Mammary epithelial cell (primary cell): ENCODE results near the genes MT4, MT2A and RSPRY1.

DNA sequence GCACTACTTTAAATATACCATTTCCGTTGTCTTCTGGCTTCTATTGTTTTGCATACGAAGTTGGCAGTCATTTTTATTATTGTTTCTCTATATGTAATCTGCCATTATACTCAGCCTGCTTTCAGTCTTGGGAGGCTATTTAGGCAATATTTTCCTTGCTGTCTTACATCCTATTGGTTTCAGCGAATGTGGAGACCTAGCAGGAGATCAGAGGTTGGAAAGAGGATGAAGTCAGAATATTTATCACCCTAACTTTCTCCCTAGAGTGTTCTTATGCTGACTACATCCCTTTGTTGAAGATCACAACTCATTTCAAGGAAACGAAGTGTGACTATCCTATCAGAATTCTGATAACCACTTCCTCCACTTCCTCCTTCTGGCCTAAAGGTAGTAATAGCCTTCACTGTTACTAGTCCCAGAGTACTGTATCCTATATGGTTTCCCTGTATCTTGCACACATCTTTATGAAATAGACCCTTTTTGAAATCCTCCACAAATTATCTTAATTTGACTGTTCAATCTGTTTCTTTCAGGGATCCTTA, 41.8 kb upstream of the SLC6A2 start:
- CAGE, long polyA plus RNA, result no peak
- RRBS, result no CpG with 5 or more reads among the region's 4 CpGs

DNA sequence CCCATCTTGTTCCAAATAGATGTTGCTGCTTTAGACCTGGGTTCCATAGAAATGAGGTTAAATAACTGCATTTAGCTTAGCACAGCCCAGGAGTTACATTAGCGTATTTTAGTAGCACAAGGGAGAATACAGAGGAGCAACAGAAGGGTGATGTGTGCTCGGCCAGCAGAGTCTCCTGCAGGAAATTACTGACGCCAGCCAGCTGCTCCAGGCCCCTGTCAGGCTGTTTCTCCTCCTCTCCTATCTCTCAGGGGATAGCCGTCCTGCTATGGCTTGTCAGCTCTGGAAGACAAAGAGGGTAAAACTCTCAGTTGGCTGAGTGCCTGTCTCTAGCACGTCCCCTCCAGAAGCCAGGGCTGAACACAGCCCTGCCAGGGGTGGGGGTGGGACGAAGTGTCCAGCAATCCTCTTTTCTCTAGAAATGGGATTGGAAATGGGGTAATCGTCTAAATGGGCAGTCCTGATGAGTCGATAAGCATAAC, 89.2 kb upstream of the GNAO1 start:
- CAGE, long polyA plus RNA, result no peak
- RRBS, result no CpG with 5 or more reads among the region's 8 CpGs

- CAGE, long polyA plus RNA, result no peak
- RRBS, result no CpG with 5 or more reads among the region's 8 CpGs
Measured at GRCh38 chr16:56336247-56336754, 89.0 kb downstream of the AMFR start.

DNA sequence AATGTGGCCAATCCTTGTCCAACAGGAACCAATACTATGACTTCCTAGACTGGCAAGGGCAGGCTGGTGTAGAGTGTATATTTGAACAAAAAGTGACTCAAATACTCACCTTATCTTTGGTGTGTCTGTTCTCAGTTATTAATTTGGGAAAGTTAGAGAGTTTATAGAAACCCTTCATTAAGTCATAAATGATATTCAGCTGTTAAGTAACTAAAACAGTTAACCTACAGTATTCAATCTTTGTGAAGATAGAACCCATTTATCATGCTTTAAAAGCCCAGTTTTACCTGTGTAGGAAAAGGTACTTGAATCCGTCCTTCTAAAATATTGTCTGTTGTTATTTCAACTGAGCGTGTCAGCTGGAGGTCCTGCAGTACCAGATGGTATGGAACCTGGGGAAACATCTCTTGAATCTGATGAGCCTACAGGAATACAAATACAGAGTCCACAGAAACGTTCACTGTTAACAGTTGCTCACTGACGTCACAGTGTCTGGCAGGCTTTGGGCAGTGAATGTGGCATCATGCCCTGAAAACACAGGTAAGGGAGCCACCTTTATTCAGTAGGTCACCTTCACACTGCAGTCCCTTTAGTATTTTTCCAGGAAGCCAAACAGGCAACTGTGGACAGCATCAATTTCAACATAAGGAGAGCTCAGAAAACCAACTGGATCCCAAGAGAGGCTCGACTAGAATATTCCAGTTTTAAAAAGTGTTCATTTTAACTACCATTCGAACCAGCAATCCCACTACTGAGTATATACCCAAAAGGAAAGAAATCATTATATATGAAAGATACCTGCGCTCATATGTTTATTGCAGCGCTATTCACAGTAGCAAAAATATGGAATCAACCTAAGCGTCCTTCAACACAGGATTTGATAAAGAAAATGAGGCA, 56.2 kb downstream of the AMFR start:
- CAGE, long polyA plus RNA, result no peak
- RRBS, result no CpG with 5 or more reads among the region's 9 CpGs

DNA sequence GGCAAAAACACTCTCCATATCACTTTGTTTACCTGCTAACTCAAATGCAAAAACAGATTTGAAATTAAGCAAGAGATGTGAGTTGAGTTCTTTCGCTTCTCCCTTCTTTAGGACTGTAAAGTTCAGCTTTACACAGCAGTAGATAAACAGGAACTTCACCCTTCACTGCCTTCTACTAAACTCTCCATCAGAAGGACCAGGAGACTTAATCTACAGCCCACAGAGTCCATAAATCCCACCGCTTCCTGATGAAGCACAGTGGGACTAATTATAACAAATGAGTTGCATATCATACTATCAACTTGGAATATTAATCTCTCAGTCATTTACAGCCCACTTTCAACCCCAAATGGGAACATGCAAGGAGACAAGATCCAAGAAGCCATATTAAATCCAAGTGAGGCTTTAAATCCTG, 1.7 kb downstream of the AMFR start:
- CAGE, long polyA plus RNA, result no peak
- RRBS, result no CpG with 5 or more reads among the region's 2 CpGs

- CAGE, long polyA plus RNA, result no peak
- RRBS, result no CpG with 5 or more reads among the region's 8 CpGs
Measured at GRCh38 chr16:56480705-56481488, 29.5 kb downstream of the OGFOD1 start.

- CAGE, long polyA plus RNA, result no peak
- RRBS, result no CpG with 5 or more reads among the region's 9 CpGs
Measured at GRCh38 chr16:56564869-56565324, at the start of gene MT4. Gene MT4, plus strand, starts transcription at chr16:56565073.

- CAGE, long polyA plus RNA, result start-site peak on the plus strand at chr16:56608582-56608589, 300 reads; start-site peak on the plus strand at chr16:56608653-56608682, 53 reads
- RRBS, result 2% methylated on average over 13 of the region's 72 CpGs
Measured at GRCh38 chr16:56607769-56609030, at the start of gene MT2A. Gene MT2A, plus strand, starts transcription at chr16:56608584.

- CAGE, long polyA plus RNA, result no peak
- RRBS, result no CpG with 5 or more reads among the region's 8 CpGs
Measured at GRCh38 chr16:56626639-56627086, 1.1 kb downstream of the MT1E start.

GRCh38 chr16:56675600-56676286, 6.1 kb downstream of the MT1H start:
- CAGE, long polyA plus RNA, result no peak
- RRBS, result no CpG with 5 or more reads among the region's 36 CpGs

DNA sequence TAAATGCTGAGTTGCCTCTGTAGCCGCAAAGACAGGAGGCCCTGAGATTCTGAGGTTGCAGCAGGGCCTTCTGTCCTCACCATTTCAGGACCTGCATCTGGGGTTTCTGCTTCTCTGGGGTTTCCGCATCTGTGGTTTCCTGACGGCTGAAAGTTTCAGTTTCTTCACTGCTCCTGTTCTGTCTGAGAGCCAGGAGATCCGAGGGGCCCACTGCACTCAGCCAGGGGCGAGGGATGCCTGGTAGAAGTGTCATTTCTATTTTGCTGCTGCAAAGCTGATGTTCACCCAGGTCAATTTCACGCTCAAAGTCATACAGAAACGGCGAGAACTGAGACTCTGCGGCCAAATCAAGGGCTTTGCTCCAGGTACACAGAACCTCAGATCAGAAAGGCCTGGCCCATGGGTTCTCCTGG, 4.5 kb upstream of the SLC12A3 start:
- CAGE, long polyA plus RNA, result no peak
- RRBS, result no CpG with 5 or more reads among the region's 9 CpGs

- CAGE, long polyA plus RNA, result no peak
- RRBS, result no CpG with 5 or more reads among the region's 3 CpGs
Measured at GRCh38 chr16:56934158-56934598, 2.2 kb downstream of the HERPUD1 start.

DNA sequence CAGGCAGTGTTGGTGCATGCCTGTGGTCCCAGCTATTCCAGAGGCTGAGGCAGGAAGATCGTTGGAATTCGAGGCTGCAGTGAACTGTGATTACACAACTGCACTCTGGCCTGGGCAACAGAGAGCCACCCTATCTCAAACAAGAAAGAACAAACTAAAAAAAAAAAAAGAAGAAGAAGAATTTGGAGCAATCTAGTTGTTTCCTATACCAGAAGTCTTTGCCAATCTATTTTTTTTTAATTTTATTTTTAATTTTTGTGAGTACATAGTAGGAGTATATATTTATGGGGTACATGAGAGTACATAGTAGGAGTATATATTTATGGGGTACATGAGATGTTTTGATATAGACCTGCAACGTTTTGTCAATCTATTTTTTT, 6.1 kb downstream of the CETP start:
- CAGE, long polyA plus RNA, result no peak
- RRBS, result no CpG with 5 or more reads among the region's 3 CpGs

DNA sequence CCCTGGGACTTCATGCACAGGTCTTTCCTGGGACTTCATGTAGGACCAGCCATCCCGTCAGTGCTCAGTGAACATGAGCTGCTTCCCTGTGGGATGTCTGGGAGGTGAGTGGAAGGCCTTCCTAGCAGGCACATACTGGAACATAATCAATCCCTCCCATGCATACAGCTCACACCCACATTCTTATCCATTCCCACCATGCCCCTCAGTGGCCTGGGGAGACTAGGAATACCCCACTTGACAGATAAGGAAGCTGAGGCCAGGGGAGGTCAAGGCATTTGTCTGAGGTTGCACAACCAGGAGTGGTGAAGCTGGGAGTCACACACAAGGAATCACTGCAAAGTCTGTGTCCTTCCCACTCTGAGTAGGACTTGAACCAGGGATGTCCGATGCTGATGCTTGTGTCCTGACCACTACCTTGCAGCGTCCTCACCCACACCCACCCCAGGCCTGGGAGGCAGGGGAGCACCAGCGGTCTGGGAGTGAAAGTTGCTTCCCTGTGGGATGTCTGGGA, 1.1 kb upstream of the NLRC5 start:
- CAGE, long polyA plus RNA, result no peak
- RRBS, result no CpG with 5 or more reads among the region's 4 CpGs

GRCh38 chr16:56999258-56999748, 9.9 kb downstream of the NLRC5 start:
- CAGE, long polyA plus RNA, result no peak
- RRBS, result no CpG with 5 or more reads among the region's 4 CpGs

DNA sequence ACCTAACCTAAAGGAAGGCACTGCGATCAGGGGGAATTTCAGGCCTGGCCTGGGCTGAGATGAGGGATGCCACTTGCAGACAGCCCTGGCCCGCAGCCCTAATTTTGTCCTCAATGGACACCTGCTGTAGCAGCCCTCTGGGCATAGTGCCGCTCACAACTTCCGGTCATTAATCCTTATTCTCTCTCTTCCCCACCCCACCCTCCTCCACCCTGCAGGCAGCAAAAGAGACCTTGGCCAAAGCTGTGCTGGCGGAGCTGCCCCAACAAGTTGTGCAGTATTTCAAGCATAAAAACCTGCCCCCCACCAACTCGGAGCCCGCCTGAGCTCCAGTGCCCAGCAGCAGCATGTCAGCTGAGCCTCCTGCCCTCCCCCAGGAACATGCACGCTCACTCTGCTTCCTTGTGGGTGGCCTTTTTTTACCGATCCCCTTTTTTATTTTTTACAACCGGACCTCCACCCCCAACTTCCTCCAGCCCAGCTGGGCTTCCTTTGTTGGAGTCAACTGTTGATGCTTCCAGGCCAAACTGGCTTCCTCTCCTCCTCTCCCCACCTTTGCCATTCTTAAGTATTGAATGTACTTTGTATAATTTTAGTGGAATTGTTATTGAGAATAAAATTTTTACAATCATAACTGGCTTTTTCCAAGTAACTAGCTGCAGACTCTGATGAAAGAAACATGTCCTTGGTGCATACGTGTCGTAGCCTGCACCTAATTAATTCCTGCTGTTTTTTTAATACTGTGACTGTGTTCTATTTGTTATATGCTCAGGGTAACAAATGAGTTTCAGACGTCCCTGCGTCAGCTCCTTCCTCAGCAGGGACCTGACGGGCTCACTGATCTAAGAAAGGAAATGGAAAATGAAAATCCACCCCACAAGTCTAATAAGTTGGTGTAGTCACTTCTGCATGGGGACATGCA, 38.2 kb downstream of the PSME3IP1 start:
- CAGE, long polyA plus RNA, result no peak
- RRBS, result no CpG with 5 or more reads among the region's 15 CpGs

- CAGE, long polyA plus RNA, result no peak
- RRBS, result no CpG with 5 or more reads among the region's 11 CpGs
Measured at GRCh38 chr16:57150292-57151209, 35.3 kb downstream of the PSME3IP1 start.

DNA sequence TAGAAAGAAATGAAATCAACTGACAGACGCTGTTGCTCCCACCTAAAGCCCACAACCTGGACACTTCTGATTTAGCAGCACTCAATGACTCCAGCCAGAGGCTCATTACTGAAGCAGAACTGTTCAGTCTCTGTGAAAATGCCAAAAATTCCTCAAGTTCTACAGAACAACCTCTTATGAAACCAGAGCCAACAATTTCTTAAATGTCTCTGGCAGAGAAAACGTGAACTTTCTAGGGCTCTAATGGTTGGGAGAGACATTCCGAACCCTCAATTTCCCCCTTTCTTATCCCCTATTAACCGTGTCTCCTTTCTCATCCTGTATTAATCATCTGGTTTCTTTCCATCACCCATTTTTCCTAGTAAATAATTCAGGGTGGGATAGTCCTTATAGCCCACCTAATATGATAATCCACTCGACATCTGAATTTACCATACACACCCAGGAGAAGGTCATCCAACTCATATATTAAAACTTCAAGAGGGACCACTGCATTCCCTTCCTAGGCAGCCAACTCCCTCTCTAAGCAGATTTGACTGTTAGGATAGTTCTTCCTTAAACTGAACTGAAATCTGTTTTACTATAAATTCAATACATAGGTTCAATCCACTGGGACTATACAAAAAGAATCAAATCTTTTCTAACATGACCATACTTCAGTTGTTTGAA, 9.7 kb downstream of the PSME3IP1 start:
- CAGE, long polyA plus RNA, result no peak
- RRBS, result no CpG with 5 or more reads among the region's 5 CpGs

GRCh38 chr16:57186215-57187092, at the start of gene RSPRY1:
Gene RSPRY1, plus strand, starts transcription at chr16:57186329.
- CAGE, long polyA plus RNA, result no peak
- RRBS, result 2% methylated on average over 9 of the region's 56 CpGs

DNA sequence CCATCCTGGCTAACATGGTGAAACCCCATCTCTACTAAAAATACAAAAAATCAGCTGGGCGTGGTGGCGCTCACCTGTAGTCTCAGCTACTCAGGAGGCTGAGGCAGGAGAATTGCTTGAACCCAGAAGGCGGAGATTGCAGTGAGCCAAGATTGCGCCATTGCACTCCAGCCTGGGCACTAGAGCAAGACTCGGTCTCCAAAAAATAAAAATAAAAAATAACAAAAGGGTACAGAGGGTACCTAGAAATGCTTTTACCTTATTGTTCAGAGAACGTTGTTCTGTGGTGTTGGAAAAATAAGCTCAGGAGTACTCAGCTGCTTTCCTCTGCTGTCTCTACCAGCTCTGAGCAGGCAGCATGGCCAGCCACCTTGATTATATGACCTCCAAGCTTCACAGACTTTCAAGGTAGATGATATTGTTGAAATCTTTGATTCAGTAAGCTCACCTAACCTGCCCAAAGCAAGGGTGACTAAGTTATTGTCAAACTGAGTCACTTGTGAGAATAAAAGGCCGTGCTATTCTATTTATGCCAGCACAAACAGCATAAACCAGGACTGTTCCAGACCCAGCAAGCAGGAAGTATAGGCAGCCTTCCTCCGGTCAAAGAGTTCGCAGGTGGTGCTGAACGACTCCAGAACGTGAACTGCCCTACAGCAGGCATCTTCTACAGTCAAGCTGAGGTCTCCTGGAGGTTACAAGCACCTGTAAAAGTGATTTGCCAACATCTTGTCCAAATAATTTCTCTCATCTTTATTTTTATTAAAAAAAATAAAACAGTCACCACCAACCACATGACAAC, 10.5 kb downstream of the ARL2BP start:
- CAGE, long polyA plus RNA, result no peak
- RRBS, result no CpG with 5 or more reads among the region's 11 CpGs